BE2C (cell line): ENCODE measurements around the genes CHEK2, RASL10A, CABP7 and ZMAT5.

DNA sequence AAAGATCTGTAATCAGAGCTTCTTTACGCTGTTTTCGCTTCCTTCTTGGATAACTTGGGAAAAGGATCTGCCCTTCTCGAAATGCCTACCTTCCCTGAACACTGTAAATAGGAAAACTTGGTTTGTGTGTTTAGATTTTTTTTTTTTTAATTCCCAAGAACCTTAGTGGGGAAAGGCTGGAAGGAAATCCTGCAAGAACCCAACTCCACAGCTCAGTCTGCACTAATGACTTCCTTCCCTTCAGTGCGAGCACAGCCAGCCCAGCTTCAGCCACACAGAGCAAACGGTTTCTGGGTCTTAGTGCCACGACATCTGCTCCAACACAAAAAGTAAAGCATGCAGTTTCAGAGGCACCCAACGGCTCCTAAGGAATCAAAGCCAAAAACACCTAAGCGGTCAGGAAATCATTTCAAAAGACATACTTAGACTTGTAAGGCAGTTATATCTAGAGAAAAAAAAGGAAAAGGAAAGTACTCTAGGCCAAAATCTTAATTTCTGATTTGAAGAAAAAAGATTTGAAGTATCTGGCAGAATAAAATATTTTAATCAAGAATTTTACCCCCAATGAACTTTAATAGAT is 236.1 kb downstream of the TTC28 start:
- RRBS = no CpG with 5 or more reads among the region's 8 CpGs

DNA sequence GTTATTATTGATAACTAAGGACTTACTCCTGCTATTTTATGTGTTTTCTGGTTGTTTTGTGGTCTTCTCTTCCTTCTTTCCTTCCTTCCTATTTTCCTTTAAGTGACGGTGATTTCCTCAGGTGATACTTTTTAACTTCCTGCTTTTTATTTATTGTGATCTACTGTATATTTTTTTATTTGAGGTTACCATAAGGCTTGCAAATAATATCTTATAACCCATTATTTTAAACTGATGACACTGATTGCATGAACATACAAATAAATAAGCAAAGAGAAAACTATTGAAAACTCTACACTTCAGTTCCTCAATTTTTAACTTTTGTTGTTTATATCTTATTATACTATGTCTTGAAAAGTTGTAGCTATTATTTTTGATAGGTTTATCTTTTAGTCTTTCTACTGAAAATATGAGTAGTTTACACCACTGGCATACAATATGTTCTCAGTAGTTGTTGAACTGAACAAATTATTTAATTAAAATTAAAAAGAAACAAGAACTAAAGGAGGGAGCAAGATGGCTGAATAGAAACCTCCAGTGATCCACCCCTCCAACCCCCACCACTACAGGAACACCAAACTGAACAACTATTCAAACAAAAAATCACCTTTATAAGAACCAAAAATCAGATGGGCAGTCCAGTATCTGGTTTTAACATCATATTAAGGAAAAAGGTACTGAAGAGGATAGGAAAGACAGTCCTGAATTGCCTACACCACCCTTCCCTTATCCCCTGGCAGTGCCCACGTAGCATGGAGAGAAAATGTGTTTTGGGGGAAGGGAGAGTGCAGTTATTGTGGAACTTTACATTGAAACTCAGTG is 101.5 kb downstream of the TTC28 start:
- RRBS = no CpG with 5 or more reads among the region's 2 CpGs

DNA sequence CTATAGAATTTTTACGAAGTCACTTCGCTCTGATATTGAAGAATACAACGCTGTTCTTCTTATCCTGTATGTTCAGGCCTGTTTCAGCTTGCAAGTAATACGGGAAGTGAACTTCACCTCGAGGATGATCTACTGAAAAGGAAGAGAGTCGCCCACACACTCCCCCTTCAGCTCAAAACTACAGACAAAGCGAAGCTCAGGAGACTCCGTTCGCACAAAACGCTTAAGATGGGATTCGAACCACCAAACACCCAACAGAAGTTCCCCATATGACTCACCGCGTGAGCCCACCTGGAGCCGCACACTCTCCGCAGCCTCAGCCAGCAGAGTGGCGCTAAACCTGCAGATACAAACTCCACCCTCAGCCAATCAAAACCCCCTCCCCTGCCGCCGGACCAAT is at the start of gene CHEK2:
TSS of gene CHEK2 (minus strand) at position 330 of the 400 bp plus-strand sequence.
- RRBS = 1% methylated on average over 1 of the region's 18 CpGs

DNA sequence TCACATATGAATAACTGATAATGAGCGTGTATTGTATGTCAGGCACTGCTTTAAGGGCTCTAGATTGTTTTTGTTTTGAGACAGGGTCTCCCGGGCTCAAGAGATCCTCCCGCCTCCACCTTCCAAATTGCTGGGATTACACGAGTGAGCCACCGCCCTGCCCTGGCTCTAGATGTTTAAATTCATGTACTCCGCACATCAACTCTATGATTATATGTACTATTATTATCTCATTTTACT is 316 bp upstream of the CCDC117 start:
- RRBS = no CpG with 5 or more reads among the region's 6 CpGs

DNA sequence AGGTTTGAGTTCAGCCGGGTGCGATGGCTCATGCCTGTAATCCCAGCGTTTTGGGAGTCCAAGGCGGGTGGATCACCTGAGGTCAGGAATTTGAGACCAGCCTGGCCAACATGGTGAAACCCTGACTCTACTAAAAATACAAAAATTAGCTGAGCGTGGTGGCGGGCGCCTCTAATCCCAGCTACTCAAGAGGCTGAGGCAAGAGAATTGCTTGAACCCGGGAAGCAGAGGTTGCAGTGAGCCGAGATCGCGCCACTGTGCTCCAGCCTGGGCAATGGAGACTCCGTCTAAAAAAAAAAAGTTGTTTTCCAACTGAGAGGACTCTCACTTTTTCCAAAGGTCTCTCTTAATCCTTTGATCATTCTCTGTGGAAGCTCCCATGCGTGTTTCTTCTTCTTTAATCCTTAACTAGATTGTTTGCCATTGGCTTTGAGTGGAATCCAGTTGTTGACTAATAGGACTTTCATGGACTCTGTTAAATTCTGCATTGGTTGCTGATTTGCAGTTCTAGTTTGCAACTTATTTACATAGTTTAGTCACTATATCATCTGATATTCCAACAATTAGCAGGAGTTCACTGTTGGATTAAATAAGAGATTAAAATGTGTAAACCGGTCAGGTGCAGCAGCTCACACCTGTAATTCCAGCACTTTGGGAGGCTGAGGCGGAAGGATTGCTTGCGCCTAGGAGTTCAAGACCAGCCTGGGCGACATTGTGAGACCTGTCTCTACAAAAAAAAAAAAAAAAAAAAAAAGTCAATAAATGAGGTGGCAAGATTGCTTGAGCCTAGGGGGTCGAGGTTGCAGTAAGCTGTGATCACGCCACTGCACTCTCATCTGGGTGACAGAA is 79.7 kb downstream of the C22orf31 start:
- RRBS = no CpG with 5 or more reads among the region's 19 CpGs

DNA sequence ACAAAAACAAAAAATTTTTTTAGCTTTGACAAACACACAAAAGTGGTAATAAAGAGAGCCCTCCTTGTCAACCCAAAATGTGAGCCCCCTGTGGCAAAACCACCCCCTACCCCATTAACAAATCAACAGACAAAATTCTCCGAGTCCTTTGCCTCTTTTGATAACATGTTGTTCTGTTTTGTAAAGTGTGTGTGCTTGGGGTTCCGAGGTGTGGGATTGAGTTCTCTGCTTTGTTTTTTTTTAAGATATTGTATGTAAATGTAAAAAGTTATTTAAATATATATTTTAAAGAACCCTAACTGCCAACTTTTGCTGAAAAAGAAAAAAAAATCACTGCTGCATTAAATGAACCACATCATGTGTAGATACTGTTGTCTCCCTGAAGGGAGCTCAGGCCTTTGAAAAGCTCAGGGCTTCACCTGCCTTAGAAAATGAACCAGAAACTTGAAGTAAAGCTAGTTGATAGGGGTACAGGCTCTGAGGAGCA is 7.9 kb downstream of the C22orf31 start:
- RRBS = no CpG with 5 or more reads among the region's 2 CpGs

- RRBS = no CpG with 5 or more reads among the region's 9 CpGs
Observed at GRCh38 chr22:29152725-29153317, 52.9 kb upstream of the EMID1 start.

DNA sequence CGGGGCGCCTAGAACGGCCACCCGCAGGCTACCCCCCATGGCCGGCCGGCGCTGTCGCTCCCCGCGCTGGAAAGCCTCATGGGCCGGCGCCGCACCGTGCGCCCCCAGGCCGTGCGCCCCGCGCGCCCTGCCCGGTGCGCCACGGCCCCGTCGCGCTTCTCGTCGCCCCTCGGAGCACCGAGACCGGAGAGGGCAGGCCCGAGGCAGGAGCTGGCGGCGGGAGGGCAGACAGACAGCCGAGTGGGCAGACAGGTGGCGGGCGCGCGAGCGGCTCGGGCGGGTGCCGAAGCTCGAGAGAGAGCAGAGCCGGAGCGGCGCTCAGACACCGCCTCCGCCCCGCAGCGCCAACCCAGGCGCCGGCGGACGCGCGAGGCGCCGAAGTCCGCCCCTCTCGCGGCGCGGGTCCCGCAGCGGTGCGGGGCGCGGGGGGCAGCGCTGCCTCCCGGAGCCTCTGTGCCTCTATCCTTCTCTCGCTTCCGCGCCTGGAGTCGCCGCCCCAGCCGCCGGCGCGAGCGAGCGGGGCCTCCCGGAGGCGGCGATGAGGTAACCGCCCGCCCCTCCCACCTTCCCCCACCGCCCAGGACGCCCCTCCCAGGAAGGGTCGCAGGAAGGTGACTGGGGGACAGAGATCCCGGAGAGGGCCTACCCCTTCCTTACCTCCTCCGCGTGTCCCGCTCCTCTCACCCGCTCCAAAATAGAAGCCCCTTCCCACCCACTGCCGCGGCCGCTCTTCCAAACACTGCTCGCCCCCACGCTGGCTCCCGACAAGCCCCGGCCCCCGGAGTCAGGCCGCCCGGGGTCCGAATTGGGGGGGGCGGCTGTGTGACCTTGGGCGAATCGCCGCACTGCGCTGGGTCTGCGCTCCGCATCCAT is at the start of gene RASL10A:
TSS of gene RASL10A (minus strand) at position 490 of the 873 bp plus-strand sequence.
- RRBS = 4% methylated on average over 67 of the region's 113 CpGs

- RRBS = 86% methylated on average over 3 of the region's 34 CpGs
Observed at GRCh38 chr22:29414731-29415928, 26.8 kb upstream of the AP1B1 start.

DNA sequence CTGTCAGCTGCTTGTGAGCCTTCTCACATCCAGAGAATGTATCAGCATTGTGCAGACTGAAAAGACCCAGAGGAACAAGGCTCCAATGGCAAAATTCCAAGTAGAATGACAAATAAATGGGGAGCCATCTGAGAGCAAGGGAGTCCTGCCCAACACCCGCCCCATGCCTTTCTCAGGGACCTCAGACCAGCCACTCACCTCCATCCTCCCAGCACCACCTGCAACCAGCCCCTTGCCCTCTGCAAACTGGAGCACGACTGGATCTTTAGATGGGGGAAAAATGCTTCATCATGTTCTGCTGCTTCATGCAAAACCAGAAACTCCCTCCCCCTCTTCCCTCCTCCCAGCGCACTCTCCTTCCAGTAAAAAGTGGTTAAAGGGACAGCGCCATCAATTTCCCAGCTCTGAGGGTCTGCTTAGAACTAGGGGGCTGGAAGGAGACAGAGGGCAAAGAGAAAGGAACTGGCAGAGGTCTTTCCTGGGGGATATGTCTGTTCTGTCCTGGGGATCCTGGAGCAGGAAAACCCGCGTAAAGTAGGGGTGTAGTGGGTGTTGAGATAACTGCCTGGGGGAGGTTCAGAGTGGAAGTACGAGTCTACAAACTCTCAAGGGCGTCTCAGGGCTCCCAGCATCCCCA is 2.1 kb upstream of the NEFH start:
- RRBS = no CpG with 5 or more reads among the region's 8 CpGs

DNA sequence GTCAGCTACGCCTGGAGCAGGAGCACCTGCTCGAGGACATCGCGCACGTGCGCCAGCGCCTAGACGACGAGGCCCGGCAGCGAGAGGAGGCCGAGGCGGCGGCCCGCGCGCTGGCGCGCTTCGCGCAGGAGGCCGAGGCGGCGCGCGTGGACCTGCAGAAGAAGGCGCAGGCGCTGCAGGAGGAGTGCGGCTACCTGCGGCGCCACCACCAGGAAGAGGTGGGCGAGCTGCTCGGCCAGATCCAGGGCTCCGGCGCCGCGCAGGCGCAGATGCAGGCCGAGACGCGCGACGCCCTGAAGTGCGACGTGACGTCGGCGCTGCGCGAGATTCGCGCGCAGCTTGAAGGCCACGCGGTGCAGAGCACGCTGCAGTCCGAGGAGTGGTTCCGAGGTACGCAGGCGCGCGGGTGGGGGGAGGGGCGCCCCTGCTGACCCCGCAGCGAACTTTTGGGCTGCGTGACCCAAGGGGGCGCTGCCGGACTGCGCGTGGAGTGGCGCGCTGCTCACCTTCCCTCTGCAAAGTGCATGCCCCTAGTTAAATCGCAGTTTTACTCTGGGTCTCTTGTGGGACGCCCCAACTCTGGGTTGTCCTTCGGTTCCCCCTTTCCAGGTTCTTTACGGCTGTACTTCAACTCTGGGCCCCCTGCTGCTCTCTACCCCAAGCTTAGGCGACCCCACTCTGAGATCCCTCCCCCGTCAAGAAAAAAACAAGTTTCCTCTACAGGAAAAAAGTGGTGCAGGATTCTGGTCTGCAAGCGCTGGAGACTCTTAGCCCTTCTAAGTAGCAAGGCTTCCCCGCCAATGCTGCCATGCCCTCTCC is 947 bp downstream of the NEFH start:
- RRBS = no CpG with 5 or more reads among the region's 80 CpGs

DNA sequence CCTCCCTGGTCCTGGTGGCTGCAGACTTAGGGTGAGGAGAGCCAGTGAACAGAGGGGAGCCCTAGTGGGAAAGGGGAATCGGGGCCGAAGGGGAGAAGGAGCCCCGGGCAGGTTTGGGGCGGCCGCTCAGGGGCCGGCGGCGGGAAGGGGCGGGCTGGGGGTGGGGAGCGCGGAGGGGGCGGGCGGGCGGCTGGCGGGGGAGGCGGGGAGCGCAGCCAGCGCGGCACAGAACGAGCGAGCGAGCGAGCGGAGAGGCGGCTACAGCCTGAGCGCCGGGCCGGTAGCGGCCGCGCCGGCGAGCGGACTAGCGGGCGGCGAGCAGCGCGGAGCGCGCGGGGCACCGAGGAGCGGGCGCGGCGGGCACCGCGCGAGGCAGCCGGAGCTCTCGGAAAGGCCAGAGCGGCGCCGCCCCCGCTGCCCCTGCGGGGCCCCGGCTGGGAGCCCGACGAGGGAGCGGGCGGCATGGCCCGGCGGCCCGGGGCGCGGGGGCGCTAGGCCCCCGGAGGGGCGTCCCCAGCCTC is at the start of gene CABP7:
TSS of gene CABP7 (plus strand) at position 226 of the 521 bp plus-strand sequence.
- RRBS = 2% methylated on average over 30 of the region's 70 CpGs

GRCh38 chr22:29766240-29767151 is at the start of gene ZMAT5:
Gene ZMAT5 (minus strand): TSS chr22:29767007.
- RRBS = 0% methylated on average over 8 of the region's 39 CpGs

- RRBS = no CpG with 5 or more reads among the region's 15 CpGs
Observed at GRCh38 chr22:29767765-29768631, 829 bp downstream of the UQCR10 start.

DNA sequence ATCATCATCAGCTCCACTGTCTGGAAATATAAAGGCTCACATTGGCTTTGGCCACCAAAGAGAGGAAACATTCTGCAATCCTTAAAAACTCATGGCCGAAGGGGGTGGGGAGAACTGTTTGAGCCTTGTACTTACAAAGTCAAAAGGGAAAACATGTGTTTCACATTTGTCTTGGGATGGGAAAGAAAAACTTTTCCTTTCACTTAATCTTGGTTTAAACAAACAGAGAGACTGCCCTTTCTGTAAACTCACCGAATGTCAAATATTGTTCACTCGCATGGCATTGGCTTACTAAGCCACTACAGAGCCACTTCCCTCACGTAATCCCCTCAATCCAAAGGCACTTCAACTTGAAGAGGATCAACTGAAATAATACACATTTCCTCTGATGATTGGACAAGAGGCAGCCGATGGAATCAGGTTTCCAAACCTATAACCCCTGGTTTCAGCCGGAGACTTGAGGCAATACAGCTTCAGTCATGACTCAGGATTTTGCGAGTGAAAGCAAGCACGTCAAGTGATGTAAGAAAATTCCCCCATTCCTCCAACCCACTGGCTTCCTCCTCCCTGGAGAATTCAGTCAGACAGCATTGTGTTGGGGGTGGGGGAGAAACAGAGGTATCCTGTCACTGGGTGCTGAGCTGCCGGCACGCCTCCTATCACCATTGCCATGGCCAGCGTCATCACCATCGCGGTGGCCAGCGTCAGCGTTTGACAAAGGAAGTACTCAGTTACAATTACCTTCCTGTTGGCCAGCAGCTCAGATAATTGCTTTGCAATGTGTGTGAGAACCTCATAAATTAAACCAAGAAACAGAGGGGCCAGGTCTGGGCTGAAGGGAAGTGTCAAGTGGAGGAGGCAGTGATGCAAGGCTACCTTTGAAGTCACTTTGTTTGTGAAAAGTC is 50.5 kb downstream of the LIF start:
- RRBS = no CpG with 5 or more reads among the region's 15 CpGs

DNA sequence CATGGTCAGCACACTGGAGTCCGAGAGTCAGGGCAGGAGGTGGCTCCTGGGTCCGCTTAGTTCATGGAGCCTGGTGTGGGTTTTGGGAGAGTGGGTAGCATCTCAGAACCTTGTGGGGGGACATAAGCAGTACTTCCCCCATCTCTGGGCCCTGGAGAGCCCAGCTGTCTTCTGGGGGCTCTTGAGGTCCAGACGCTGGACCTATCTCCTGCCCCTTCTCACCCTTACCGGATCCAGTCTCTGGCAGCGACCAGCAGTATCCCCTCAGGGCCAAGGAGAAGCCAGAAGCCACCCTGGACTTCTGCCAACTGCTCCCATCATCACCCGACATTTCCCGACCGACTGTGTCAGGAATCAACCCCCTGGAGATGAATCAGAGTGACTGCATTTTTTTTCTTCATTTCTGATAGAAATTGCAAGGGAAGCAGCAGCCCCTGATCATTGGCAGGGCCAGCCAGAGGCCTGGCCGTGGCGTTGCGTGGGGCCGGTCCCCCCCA is 5.0 kb upstream of the LIF start:
- RRBS = no CpG with 5 or more reads among the region's 12 CpGs

DNA sequence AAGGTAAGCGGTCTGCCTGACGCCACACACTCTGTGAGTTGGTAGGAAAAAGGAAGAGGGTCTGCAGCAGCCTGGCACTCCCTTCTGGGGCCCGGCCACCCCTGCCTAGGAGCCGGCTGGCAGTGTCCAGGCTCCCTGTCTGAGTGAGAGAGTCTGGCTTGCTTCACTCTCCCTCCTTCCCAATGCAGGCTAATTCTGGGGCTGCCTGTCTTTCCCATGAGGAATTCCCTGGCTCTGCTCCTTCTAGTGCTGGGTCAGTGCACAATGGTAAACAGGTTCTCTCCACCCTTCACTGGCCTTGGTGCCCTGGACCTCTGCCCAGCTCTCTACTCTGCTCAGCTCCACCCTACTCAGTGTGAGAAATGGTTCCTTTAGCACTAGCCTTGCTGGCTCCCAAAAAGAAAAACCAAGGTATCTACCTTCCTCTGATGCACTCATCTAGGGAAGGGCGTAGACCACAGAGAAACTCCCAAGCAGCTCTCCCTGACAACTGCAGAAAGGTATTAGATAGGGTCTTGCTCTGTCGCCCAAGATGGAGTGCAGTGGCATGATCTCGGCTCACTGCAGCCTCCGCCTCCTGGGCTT is 15.3 kb downstream of the TBC1D10A start:
- RRBS = no CpG with 5 or more reads among the region's 8 CpGs

DNA sequence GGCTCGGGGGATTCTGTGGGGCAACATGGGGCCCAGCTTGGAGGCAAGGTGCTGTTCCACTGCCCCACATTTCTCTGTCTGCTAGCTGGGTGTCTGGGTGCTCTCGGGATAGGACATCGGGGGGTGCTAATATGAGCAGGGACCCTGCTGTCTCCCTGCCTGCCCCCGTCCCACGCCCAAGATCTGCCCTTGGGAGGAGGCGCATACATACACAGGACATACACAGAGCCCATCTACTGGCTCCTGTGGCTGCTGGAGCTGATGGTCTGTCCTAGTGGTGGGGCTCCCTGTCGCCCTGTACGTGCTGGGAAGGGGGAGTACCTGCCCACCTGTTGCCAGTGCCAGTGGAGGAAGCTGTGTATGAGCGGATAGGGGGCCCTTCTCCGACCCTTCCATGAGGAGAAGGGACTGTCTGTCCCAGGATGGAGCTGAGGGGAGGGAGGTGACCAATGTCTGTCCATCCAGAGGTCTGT is 1.1 kb downstream of the TBC1D10A start:
- RRBS = no CpG with 5 or more reads among the region's 10 CpGs

GRCh38 chr22:30341002-30341967 is 14.5 kb upstream of the TBC1D10A start:
- RRBS = 92% methylated on average over 3 of the region's 19 CpGs